SJCRH30 (cell line): ENCODE measurements around the genes HCAR3, HCAR1 and OGFOD2.

- RAMPAGE, long total RNA, result no peak
Observed at GRCh38 chr12:121980212-121981182, 41.2 kb upstream of the BCL7A start.

GRCh38 chr12:122064744-122065777, 13.5 kb upstream of the MLXIP start:
- RAMPAGE, long total RNA, result no peak

GRCh38 chr12:122077899-122078648, 482 bp upstream of the MLXIP start:
- RAMPAGE, long total RNA, result no peak

DNA sequence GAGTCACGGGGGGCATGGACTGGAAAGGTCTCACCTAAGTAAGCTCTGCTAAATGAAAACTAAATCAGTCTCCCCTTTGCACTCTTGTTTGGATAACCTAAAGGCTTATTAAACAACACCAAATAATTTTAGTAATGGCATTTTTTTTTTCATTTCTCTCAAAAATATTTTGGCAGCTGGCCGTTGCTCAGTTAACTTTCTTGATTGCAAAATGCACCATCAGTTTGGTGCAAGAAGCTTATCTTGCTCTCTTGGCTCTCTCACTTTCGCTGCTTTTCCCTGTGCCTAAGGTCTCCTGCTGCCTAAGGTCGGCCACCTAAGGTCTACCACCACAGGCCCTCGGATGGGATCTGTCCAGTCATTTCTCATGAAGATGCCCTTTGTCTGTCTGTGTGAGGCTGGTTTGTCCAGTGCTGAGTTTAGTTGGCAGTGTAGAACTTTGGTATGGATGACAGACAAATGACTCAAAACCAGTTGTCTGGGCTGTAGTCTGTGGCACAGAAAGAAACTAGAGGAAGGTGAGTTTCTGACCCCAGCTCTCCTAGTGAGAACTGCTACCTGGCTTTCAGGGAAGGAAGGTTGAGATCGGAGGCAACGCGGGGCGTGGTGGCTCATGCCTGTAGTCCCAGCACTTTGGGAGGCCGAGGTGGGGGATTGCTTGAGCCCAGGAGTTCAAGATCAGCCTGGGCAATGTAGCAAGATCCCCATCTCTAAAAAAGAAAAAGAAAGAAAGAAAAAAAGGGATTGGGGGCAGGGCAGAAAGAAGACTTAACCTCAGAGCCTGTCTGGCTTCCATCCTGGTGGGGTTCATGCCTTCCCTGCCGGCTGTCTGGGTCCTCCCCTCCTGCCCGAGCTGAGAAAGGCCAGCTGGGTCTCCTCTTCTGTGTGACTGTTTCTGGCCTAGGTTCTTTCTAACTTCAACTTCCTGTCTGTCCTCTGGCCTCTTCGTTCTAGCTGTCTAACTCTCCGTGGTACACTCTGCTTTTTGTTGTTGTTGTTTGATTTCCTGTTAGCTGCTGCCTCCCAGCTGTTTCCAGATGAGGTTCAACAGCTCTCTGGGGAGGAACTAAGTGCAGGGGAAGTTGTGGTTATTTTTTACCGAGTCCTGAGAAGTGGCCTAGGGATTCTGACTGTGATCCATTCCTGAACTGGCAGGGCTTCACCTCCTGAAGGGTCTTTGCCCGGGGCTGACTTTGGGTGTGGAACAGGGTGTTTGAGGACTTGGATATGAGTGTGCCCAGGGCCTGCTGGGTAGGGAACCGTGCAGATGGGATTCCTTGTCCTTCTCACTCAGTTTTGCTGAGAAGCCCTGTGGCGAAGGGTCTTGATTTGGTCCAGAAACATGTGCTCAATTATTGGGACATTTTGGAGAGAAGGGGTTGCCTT, 2.9 kb downstream of the MLXIP start:
- RAMPAGE, long total RNA, result no peak

- RAMPAGE, long total RNA, result no peak
Observed at GRCh38 chr12:122146546-122147138, 27.4 kb downstream of the IL31 start.

GRCh38 chr12:122213485-122213952, 10.0 kb downstream of the B3GNT4 start:
- RAMPAGE, long total RNA, result no peak

GRCh38 chr12:122224377-122224762, 1.5 kb downstream of the DIABLO start:
- RAMPAGE, long total RNA, result no peak

DNA sequence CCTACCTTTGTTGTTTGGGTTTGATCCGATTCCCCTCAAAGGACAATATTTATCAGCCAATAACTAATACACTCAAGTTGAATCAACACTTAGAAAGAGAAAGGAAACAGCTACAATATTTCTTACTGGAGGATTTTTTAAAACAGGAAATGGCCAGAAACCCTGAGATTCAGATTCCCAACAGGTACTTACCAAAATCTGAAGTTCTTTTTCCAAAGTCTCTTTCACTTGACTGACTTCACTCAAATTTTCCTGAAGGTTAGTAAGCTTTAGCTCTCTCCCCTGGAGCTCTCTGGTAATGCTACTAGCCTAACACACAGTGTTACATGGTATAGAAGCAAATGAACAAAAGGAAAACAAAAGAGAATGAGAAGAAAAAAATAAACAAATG, 70.1 kb upstream of the VPS33A start:
- RAMPAGE, long total RNA, result no peak

DNA sequence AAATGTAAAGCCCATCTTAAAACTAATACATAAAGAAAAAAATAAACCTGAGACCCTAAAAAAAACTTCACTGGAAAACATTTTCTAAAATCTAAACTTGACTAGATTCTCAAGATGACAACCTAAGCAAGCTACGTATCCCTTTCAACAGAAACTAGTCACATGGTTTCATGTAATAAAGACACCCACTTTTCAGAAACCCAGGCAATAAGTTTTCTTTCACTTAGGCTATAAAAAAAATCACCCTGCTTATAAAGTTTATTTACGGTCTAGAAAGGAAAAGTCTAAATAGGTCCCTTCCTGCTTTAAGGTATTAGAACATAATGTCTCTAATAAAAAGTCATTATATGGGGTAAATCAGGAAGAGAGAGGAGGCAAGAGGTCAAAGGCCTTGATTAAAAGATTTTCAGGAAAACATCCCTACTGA, 9.6 kb downstream of the CLIP1 start:
- RAMPAGE, long total RNA, result no peak

DNA sequence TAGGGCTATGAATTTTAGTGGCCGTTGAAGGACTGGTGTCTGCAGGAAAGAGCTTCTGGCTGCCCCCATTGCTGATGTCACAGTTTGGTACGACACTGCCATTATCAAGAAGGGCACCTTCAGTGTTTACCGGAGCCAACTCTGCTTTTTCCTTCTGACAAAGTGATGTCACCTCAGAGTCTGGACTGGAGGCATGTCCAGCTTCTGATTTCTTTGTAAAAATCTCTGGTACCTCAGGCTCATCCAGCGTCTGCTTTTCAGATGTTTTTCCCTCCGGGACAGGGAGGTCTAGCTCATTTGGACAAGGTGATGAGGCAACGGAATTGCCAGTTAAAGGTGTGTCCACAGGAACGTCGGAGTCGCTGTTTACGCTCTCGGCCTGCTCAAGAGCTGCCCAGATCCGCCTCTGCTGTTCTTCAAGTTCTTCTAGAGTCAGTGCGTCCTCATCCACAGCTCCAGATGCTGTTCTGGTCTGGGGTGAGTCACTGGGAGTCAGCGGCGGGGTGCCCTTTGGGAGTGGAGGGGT, 27.0 kb downstream of the ZCCHC8 start:
- RAMPAGE, long total RNA, result no peak

GRCh38 chr12:122716230-122717080, at the start of gene HCAR3:
Gene HCAR3 (minus strand): TSS chr12:122716811.
- RAMPAGE, long total RNA, result no peak

DNA sequence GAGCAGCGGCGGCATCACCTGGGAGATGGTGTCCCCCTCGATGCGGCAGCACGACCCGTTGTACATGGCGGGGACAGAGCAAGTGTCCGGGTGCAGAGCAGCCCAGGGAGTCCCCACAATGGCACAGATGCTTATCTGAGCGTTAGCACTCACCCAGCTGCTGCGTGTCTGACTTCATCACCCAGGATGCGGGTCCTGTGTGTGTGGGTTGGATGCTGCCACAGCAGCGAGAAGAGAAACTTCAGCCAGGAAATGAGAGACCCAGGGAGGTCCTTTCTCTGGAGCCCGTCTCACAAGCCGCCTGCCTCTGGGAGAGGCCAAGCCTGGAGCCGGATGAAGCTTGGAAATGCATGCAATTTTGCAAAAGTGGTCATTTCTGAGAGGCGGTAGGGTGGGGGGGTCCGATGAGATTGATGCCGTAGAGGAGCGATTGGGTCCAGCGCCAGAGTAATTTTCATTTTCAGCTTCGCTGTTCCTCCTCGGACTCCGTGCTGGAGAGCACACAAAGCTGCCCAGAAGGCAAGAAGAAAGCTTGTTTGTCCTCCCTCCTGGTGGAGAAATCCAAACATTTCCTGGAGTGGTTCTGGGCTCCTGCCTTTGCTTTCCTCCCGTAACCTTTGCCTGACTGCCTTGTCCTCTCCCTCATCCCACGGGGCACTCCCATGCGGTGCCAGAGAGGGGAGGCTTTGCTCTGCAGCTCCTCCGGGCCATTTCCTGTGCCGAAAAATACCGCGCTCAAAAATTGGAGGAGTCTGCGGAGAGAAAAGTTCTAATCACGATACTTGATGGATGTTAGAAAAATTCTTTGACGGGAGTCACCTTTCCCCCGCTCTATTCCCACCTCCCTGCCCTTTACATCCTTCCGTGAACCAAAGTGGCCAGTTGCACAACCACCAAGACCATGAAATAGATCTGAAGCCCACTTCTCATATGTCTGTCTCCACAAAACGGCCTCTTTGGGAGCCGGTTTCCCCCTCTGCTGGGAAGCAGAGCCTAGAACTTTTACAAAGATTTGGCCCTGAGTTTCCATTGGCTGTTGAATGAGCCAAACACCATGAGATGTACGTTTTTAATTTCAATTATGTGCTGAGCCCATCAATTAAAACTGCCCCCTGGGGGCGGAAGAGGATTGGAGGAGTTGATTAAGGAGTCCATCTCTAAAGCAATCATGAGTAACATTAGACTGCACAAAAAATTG, at the start of gene HCAR1:
Gene HCAR1, minus strand, starts transcription at position 571 of the 1,198 bp plus-strand sequence.
- RAMPAGE, long total RNA, result no peak

GRCh38 chr12:122867425-122868570, 28.1 kb downstream of the VPS37B start:
- RAMPAGE, long total RNA, result no peak

DNA sequence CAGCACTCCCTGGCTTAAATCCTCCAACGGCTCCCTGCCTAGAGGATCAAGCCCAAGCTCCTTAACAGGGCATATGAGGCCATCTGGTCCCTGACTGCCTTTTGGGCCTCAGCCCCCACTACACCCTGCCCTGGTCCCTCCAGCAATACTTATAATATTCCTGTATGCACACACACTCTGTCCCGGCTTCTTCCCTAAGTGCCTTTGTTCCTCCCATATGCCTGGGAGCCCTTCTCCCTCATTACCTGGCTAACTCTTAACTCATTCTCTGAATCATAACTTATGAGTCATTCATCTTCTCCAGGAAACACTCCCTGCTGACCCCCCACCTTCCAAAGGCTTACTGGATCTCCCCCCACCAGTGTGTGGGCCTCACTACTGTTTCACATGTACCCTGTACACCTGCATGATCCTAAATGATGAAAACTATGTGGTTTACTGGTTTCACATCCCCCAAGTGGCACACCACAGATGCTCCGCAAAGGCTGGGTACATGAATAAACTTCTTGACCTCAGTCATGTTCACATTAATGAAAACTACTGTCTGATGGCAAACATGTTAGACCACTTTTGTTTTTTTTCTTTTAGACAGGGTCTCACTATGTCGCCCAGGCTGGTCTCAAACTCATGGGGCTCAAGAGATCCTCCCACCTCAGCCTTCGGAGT, 8.5 kb downstream of the VPS37B start:
- RAMPAGE, long total RNA, result no peak

DNA sequence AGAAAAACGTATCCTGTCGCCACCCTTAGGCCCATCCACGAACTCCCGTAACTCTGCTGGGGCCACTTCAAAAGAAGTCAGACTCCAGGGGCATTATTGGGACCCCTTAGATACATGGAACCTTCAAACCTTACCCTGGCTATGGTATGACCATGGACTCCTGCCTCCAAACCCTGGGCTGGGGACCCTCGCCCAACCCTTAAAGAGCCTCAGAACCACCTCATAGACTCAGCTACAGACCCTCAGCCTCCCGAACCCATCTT, 978 bp downstream of the VPS37B start:
- RAMPAGE, long total RNA, result no peak

DNA sequence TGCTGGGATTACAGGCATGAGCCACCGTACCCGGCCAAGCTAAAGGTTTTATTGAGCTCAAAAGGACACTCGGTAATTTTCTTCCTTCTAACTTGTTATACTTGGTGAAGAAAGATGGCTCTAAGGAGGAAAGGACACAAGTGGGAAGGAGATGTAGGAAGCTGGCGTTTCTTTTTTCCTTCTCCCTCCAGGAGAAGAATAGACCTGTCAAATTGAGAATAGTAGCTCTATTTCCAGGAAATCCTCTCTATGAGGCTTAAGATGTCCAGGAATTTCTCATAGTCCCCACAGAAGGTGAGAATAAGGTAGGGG, 2.2 kb upstream of the VPS37B start:
- RAMPAGE, long total RNA, result no peak

DNA sequence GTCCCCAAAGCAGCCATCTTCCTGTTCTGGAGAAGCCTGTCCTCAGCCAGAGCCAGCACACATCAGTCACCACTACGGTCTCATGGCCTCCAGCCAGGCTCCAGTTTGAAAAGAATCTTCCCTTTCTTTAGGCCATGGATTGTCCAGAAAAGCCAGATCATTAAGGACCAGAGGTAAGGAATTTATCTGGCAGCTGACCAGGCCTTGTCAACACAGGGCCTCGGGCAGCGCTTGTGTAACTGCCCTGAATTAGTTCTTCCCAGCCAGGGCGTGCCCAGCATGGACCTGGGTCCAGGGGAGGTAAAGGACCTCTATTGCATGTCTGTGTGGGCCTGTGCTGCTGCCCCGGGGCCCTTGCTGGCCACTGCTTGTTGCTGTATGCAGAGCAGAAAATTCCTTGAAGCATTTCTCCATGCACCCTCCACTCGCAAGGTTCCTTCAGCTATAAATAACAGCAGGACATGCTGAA, 21.6 kb upstream of the VPS37B start:
- RAMPAGE, long total RNA, result no peak

DNA sequence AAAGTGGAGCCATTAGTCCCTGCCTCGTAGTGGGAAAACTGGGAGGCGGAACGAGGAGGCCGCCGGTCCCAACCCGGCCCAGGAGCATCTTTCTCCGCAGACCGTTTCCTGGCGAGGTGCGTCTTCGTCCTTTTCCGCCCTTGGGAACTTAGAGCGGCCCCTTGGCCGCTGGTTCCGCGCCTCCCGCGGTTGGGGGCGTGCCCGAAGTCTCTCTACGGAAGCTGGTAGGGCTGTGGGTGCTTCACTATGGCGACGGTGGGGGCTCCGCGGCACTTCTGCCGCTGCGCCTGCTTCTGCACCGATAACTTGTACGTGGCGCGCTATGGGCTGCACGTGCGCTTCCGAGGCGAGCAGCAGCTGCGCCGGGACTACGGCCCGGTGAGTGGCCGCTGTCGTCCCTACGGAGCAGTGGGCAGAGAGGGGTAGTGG, at the start of gene OGFOD2:
Gene OGFOD2, plus strand, starts transcription at position 239 of the 429 bp plus-strand sequence.
- RAMPAGE, long total RNA, result no peak

DNA sequence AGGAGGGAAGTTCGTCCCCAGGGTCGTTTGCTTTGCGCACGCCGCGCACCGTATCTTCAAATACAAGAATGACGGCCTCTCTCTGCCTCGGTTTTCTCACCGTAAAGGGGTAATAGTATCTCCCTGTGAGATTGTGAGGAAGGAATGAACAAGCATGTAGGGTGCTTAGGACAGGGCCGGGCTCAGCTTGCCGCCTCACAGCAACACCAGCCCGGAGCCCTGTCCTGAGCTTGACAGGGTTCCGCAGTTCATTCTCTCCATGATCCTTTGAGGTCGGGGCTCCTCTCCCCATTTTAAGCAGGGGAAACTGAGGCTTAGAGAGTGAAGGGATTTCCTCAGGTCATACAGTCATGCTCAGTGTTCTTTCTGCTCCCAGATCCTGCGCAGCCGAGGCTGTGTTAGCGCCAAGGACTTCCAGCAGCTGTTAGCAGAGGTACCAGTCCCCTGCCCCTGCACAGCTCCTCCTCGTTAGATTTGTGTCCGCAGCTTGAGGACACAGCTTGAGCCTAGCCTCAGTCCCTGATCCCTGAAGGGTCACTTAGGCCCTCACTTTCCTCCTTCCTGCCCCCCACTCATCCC, 480 bp downstream of the OGFOD2 start:
- RAMPAGE, long total RNA, result no peak

GRCh38 chr12:123069416-123069992, 81.4 kb downstream of the PITPNM2 start:
- RAMPAGE, long total RNA, result no peak